Tongue (tissue), 2 donors: ENCODE measurements around a stretch of chr16.

DNA sequence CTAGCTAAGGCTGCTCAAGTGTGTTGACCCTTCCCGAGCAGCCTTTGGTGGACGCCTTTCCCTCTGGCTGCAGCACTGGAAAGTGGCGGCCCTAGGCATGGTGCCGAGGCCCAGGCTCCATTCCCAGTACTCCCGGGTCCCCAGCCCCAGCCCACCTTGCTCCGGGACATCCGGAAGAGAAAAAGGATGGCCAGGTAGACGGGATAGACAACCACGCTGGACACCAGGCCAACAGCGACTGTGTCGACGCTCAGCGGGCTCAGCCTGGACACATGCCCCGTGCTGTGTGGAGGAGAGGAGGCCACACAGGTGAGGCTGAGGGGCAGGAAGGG lies 36.2 kb downstream of the PKD1 start:
- RAMPAGE, long total RNA: no peak

DNA sequence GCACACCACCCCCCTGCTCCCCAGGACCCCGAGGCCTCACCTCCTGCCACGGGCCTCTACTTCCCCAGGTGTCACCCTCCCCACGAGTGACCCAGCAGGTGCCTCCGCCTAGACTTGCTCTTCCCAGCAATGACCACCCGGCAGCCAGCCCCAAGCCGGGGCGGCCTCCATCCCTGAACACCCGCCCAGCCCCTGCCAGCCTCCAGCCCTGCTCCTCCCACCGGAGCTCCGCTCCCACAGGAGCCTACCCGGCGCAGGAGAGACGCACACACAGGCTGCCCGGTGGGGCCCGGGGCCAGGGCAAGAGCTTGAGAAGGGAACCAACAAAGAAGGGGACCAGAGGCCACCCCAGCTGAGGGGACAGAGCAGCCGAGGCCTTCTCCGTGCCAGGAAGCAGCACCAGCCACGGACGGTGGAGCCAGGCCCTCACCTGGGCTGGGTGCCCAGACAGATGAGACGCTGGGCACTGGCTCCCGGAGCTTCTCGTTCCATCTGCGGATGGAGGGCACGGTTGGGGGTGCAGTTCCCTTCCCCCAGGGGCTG lies 13.9 kb downstream of the PKD1 start:
- RAMPAGE, long total RNA: no peak

- RAMPAGE, long total RNA: no peak
These were observed 2.5 kb downstream of the RAB26 start for GRCh38 chr16:2150692-2151622.

DNA sequence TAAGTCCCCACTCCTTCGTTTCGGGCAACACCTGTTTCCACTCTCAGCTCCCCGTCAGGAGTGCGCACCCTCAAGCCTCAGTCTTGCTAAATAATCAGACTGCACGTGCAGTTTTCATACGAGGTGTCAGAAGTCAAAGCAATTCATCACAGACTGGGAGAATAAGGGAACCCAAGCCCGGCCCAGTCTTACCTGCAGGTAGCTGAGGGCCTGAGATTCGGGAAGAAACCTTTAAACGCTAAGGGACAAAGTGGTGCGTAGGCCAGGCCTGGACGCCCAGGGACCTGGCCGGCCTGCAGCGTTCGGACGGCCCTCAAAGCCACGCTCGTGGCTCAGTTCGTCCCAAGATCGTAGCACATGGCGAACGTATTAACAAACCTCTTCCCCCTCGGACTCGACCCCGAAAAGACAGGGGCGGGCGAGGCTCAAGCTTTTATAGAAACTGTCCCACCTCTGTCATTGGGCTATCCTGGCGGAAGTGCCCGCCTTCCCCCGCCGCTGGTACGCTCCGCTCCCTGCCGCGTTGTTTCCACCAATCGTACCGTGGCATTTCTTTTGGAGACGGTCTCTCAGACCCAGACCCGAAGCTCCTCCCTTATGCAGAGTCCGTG lies 526 bp upstream of the TRAF7 start:
- RAMPAGE, long total RNA: no peak

- RAMPAGE, long total RNA: no peak
These were observed 11.7 kb downstream of the TRAF7 start for GRCh38 chr16:2167141-2167811.

GRCh38 chr16:2223750-2224471 lies 520 bp downstream of the E4F1 start:
- RAMPAGE, long total RNA: no peak

DNA sequence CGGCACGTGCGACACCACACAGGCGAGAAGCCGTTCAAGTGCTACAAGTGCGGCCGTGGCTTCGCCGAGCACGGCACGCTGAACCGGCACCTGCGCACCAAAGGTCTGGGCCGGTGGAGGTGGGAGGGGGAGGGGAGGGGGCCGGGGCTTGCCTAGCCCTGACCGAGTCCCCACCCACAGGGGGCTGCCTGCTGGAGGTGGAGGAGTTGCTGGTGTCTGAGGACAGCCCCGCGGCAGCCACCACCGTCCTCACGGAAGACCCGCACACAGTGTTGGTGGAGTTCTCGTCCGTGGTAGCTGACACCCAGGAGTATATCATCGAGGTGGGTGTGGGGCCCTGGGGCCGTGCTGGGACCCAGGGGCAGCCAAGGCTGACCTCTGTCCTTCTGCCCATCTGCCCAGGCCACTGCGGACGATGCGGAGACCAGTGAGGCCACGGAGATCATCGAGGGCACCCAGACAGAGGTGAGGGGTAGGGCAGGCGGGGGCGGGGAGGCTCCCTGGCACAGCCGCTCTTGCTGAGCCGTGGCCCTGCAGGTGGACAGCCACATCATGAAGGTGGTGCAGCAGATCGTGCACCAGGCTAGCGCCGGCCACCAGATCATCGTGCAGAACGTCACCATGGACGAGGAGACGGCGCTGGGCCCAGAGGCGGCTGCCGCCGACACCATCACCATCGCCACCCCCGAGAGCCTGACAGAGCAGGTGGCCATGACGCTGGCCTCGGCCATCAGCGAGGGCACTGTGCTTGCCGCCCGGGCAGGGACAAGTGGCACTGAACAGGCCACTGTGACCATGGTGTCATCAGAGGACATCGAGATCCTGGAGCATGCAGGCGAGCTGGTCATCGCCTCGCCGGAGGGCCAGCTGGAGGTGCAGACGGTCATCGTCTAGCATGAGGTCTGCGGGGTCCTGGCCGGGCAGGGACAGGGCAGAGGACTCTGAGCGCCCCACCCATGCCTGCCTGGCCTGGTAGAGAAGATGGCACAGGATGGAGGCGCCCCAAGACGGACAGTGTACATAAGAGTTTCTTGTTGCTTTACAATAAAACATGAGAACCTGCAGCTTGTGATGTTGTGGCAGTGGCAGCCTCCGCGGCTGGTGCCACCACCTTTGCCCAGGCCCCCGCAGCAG lies 1.2 kb upstream of the DNASE1L2 start:
- RAMPAGE, long total RNA: no peak

DNA sequence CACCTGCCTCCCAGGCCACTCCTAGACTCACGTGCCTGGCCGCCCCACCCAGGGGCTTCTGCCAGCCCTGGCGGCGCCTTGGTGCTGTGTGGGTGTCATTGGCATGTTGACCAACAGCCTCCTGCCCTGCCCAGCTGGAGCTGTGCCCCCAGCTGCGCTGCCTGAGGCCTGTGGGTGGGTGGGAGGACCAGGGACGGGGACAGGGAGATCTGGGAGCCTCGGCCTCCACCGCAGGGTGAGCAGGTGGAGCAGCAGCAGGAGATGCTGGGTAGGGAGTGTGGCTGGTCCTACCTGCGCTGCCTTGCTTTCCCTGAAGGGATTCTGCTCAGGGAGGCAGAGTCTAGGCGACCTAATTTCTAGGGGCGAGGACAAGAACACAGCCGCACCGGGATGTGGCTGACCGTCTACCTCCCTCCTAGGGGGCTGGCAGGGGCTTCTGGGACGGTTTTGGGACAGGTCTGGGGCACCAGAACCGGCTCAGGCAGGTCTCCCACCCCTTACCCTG lies 379 bp upstream of the DNASE1L2 start:
- RAMPAGE, long total RNA: no peak

DNA sequence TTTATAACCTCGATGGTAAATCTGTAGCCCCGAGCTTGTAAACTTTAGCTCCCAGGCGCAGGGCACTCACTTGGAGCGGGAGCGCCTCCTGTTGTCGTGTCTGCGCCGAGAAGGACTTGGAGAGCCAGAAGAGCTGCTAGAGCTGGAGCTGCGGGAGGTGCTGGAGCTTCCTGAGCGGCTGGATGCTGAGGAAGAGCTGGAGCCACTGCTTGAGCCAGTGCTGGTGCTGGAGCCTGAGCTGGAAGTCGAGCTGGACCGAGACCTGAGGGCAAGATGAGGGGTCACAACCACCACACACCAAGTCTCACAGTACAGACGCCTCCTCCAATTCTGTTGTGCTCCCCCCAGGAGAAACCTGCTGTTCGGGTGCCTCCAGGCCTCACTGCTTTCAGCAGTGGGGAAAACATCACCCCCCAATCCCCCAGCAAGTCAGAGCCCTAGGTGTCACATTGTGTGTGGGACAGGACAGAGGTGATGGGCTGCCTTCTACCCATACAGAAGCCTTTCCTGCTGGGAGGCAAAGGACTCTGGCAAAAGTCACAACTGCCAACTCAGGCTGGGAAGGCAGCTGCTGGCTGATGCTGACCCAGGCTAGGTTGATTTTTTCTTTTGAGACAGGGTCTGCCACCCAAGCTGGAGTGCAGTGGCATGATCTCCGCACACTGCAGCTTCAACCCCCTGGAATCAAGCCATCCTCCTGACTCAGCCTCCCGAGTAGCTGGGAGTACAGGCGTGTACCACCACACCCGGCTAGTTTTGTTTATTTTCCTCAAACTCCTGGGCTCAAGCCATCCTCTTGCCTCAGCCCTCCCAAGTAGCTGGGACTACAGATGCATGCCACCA lies 4.7 kb downstream of the RNPS1 start:
- RAMPAGE, long total RNA: no peak

GRCh38 chr16:2430189-2430838 lies 1.1 kb downstream of the CCNF start:
- RAMPAGE, long total RNA: no peak

- RAMPAGE, long total RNA: no peak
These were observed 6.1 kb downstream of the TBC1D24 start for GRCh38 chr16:2480925-2481514.

GRCh38 chr16:2486116-2486556 lies 11.2 kb downstream of the TBC1D24 start:
- RAMPAGE, long total RNA: no peak

DNA sequence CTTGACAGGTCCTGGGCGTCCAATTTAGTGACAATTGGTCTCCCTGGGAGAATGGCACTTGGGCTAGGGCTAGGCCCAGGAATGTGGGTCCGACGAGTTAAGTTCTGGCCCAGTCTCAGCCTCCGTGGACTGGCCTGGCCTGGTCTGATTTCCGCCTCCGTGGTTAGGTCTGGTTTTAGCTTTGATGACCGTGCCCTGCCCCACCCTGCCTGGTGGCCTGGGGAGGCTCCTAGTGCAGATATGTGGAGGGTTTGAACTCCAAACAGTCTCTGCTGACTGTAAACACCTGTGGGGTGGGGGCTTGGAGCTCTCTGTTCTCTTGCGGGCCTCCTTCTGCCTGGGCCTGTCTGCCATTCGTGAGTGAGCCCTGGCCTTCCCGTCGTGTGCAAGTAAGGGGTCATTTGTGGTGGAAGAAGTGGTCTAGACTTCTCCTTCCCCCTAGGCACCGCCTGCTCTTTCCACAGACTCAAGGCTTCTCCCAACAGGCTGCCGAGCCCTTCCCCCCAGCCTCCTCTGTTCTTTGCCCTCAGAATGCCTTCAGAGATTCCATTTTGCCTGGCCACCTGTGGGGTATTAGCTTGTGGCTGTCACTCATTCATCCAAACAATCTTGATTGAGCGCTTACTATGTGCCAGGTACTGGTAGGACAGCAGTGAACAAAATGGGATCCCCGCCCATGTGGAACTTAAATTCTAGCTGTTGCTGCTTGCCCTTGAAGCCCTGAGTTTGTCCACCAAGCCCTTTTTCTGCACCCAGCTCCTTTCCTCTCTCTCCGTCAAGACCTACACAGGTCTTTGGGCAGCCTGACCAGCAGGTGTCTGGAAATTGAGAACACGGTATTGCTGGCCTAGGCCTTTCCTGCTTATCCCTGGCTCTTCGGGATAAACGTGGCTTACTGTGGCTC lies 1.6 kb downstream of the ATP6V0C start:
- RAMPAGE, long total RNA: no peak

GRCh38 chr16:2532446-2533424 lies 1.5 kb upstream of the CEMP1 start:
- RAMPAGE, long total RNA: no peak

DNA sequence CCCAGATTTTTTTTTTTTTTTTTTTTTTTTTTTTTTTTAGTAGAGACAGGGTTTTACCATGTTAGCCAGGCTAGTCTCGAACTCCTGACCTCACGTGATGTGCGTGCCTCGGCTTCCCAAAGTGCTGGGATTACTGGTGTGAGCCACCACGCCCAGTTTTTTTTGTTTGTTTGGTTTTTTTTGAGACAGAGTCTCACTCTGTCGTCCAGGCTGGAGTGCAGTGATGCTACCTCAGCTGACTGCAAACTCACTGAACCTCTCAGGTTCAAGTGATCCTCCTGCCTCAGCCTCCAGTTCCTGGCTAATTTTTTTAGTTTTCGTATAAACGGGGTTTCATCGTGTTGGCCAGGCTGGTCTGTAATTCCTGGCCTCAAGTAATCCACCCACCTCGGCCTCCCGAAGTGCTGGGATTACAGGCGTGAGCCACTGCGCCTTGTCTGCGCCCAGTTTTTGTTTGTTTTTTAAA lies 2.2 kb upstream of the CEMP1 start:
- RAMPAGE, long total RNA: no peak

DNA sequence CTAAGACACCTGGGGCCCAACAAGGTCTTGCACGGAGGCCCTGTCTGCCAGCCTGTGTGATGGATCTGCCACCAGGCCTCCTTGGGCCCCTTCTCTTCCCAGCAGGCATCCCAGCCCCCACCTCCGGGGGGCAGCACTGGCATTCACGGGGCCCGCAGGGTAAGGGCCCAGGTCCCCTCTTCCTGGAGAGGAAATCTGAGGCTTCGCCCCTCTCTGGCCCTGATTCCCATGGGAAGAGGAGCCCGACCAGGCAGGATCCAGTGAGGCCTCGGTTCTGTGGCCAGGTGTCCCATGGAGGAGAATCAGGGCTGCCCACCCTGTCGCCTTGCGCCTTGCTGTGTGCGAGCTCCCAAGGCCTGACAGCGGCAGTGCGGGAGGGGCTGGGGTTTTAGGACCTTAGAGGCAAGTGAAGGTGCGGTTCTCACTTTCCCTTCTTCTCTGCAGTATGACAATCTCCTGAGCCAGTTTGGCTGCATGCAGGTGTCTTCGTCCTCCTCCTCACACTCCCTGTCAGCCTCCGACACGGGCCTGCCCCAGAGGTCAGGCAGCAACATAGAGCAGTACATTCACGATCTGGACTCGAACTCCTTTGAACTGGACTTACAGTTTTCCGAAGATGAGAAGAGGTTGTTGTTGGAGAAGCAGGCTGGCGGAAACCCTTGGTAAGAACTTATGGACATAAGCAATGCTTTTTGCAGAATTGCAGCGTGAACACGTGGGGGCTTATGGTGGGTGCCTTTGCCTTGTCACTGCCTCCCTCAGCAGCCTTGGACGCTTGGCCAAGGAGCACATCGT lies 48.6 kb downstream of the PDPK1 start:
- RAMPAGE, long total RNA: no peak

DNA sequence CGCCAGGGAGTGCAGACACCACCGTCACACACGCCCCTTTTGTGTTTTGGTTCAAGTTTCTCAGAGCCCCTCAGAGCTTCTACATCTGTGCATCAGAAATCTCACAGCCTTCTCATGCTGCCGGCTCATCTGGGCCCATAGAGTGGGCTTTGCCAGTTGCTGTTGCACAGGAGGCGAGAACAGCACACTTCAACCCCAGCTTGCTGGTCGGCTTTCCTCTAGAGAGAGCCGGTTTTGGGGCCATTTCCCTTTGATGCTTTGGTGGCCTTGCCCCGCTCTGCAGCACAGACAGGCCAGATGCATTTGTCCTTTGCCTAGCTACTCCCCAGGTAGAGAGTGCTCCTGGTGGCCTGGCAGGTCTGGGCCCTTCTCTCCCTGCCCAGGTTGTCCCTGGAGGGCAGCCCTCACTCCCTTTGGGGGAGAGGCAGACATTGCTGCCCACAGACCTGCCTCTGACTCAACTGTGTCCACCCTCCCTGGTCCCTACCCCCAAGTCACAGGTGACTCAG lies 61.0 kb downstream of the PDPK1 start:
- RAMPAGE, long total RNA: no peak

GRCh38 chr16:2663960-2664977 lies 18.1 kb upstream of the KCTD5 start:
- RAMPAGE, long total RNA: no peak

- RAMPAGE, long total RNA: no peak
These were observed 241 bp upstream of the KCTD5 start for GRCh38 chr16:2682100-2682464.

- RAMPAGE, long total RNA: no peak
These were observed 2.6 kb downstream of the SRRM2 start for GRCh38 chr16:2754986-2755475.